ENCODE measurements around a stretch of chr11.

DNA sequence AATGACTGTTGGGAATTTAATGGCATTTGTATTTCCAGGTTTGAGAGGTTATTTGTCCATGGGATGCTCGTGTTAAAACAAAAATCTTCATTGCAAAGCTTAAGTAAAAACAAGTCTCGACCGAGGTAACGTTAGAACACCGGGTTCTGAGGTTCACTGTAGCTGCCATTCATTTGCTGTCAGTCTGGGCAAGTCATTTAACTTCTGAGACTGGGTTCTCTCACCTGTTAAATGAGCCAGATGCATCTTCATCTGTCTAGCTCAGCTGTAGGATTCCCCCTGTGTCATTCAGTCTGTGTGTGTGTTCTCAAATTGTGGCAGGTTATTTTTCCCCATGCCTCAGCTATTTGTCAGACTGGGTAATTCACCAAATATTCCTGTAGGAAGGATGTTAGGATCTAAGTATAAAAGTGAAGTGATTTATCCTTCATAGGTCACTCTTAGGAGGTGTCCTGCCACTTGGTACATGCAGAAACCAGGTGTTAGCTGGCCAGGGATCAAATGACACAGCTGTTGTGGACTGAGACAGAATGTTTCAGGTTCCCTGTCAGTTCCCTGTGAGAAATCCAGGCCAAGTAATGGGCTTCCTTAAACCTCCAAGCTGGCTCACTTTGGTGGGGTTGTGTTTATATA, 905 bp downstream of the EI24 start:
- RRBS, result no CpG with 5 or more reads among the region's 5 CpGs
CAGE:
- cytosol, long polyA plus RNA, result no peak
- long polyA plus RNA, result no peak
- nucleus, long polyA plus RNA, result no peak

DNA sequence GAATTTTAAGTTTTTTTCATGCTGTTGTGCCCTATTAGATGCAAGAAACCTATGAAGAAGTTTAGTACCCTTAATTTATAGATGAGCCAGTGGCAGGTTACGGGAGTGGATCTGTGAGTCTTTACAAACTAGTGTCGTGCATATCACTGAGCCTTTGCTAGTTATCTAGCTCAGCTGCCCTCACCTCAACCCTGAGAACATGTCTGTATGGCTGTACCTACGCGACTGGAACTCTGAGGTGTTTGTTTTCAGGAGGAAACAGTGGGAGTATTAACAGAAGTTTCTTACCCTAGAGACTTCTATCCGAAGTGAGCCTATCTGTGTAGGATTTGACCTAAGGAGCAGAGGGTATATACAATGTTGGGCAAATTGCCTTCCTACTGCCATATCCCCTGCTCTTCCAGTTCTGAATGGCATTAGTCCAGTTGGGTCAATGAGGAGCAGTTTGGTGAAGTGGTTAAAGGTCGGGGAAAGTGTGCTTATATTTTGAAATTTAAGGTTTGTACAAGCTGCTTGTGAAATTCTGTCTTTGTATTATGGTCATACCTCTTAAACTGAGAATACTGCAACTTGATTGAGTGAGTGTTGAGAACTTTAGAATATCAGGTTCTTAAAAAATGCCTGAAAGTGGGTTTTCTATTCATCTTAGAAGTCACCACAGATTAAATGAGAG, 1.6 kb downstream of the EI24 start:
- RRBS, result no CpG with 5 or more reads among the region's 6 CpGs
CAGE:
- cytosol, long polyA plus RNA, result no peak
- long polyA plus RNA, result no peak
- nucleus, long polyA plus RNA, result no peak

DNA sequence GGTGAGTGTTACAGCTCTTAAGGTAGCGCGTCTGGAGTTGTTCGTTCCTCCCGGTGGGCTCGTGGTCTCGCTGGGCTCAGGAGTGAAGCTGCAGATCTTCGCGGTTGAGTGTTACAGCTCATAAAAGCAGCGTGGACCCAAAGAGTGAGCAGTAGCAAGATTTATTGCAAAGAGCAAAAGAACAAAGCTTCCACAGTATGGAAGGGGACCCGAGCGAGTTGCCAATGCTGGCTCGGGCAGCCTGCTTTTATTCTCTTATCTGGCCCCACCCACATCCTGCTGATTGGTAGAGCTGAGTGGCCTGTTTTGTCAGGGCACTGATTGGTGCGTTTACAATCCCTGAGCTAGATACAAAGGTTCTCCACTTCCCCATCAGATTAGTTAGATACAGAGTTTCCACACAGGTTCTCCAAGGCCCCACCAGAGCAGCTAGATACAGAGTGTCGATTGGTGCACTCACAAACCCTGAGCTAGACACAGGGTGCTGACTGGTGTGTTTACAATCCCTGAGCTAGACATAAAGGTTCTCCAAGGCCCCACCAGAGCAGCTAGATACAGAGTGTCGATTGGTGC, 23.4 kb upstream of the ACRV1 start:
- RRBS, result no CpG with 5 or more reads among the region's 15 CpGs
CAGE:
- cytosol, long polyA plus RNA, result no peak
- long polyA plus RNA, result no peak
- nucleus, long polyA plus RNA, result no peak

GRCh38 chr11:125901613-125902388, 1.2 kb downstream of the PUS3 start:
- RRBS, result no CpG with 5 or more reads among the region's 13 CpGs
CAGE:
- cytosol, long polyA plus RNA, result no peak
- long polyA plus RNA, result no peak
- nucleus, long polyA plus RNA, result no peak

DNA sequence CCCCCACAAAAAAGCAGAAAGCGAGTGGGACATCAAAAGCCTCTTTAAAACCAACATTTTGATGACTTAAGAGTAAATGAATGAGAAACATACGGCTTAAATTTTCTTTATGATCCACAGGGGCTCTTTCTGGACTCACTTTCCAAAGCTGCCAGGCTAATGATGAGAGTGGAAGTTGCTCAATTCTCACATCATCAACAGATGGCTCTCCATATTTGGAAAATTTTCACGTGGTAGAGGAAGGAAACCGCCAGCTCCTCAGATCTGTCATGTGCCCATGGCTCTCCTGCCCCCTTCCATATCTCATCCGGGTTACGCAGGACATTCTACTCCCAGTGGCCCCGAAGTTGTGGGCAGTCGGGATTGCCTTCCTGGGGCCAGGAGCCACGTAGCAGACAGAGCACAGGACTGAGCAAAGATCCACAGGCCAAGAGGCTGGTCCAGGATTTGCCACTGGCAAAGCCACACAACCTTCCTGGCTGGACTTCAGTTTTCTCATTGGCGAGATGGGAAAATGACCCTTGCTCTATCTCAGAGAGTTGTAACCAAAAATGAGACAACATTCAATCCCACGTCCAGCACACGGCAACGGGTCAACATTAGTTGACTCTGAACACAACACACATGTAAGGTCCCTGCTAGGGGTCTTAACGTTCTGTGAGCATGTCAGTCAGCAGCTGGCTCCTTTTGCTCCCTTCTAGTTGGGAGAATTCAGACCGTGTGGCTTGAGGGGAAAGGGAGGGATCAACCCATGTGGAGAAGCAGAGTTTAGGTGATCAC, 38.8 kb downstream of the RPUSD4 start:
- RRBS, result no CpG with 5 or more reads among the region's 15 CpGs
CAGE:
- cytosol, long polyA plus RNA, result no peak
- long polyA plus RNA, result no peak
- nucleus, long polyA plus RNA, result no peak

GRCh38 chr11:126265037-126266476, 3.1 kb downstream of the SRPRA start:
- RRBS, result no CpG with 5 or more reads among the region's 34 CpGs
CAGE:
- cytosol, long polyA plus RNA, result no peak
- long polyA plus RNA, result no peak
- nucleus, long polyA plus RNA, result no peak

DNA sequence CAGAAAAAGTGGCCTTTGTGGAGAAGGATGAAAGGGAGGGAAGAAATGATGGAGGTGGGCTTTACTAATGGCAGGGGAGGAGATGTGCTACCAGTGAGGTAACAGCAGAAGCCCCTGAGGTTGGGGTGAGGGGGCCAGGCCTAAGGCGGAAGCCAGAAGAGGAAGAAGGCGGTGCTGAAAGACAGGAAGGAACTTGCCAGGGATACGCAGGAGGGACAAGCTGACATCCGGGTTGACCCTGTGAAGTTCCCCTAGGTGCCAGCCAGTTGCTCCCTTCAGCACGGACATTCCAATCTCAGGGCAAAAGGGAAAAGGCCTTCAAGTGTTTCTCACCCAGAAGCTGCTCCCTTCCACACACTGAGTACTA, 2.3 kb upstream of the TIRAP start:
- RRBS, result no CpG with 5 or more reads among the region's 5 CpGs
CAGE:
- cytosol, long polyA plus RNA, result no peak
- long polyA plus RNA, result no peak
- nucleus, long polyA plus RNA, result no peak

DNA sequence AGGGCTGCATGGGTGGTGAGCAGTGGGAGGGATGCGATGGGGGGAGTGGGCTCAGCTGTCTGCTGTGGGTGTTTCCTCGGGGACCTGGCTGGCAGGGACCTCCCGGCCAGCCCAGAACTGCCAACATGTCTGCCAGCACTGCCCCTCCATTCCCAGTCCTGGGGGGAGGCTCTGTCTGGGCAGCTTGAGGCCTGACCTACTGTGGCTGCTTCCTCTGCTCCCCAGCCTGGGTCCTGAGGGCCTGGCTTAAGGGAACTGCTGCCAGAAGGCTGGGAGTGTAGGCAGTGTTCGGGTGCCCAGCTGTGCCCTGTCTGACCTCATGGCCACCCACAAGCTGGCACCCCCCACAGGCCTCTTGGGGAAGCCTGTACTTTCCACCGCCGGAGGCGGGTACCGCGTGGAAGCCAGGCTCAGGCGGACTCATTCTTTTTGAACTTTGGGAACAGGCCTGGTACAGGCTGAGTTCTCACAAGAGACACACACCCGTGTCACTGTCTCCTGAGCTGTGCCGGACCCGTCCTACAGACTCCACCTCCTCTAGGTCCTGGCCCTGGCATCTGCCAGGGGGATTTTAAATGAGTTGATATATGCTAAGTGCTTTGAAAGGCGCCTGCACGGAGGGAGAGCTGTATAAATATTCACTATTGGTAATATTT, 1.0 kb downstream of the ST3GAL4 start:
- RRBS, result no CpG with 5 or more reads among the region's 15 CpGs
CAGE:
- cytosol, long polyA plus RNA, result no peak
- long polyA plus RNA, result no peak
- nucleus, long polyA plus RNA, result no peak

DNA sequence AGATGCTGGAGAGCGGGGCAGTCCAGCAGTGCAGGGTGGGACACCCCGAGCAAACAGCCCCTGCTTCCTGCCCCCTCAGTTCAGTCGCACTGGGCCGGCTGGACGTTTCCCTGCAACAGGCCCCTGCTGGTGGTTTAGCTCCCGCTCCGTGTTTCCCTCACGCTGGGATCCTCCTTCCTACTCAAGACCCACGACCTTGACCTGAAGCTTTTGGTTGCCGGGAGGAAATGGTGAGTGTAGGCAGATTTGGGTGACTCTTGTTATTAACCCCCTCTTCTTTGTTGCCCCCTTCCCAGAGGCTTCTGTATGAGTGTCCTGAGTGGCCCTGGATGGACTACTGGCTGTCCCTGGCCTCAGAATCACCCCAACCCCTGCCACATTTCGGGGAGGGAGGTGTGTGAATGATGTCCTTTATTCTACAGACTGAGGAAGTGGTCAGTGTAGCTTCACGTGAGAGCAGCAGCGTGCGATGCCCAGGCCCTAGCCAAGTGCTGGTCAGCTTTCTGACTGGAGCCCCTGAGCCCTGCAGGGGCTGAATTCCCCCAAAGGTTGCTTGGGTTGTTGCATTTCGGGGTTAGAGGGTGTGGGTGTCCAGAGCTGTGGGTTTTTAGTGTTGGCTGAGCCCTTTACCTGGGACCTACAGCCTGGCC, 2.8 kb downstream of the ST3GAL4 start:
- RRBS, result no CpG with 5 or more reads among the region's 15 CpGs
CAGE:
- cytosol, long polyA plus RNA, result no peak
- long polyA plus RNA, result no peak
- nucleus, long polyA plus RNA, result no peak

GRCh38 chr11:126365888-126366839, 10.7 kb downstream of the ST3GAL4 start:
- RRBS, result no CpG with 5 or more reads among the region's 23 CpGs
CAGE:
- cytosol, long polyA plus RNA, result no peak
- long polyA plus RNA, result no peak
- nucleus, long polyA plus RNA, result no peak

- RRBS, result no CpG with 5 or more reads among the region's 5 CpGs
CAGE:
- cytosol, long polyA plus RNA, result no peak
- long polyA plus RNA, result no peak
- nucleus, long polyA plus RNA, result no peak
Measured at GRCh38 chr11:126382625-126383141, 27.2 kb downstream of the ST3GAL4 start.

DNA sequence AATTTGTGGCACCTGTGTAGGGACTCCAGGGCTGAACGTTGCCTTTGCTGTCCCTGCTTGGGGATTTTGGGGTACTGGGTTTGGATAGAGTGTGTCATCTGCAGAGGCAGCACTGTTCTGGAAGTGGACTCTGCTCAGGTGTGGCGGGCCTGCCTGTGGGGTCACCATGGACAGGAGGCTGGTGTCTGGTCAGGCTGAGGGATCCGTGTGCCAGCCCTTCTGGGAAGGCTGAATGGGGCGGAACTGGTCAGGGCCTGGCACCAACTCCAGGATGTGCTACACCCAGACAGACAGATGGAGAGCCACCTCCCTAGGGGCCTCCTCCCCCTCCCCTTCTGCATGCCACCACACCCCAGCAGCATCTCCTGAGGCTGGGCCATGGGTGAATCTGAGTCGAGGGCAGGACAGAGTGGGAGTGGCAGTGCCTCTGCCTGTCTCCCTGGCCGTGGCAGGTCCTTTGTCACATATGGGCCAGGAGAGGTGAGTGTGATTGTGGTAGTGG, 28.9 kb downstream of the ST3GAL4 start:
- RRBS, result no CpG with 5 or more reads among the region's 6 CpGs
CAGE:
- cytosol, long polyA plus RNA, result no peak
- long polyA plus RNA, result no peak
- nucleus, long polyA plus RNA, result no peak

- RRBS, result no CpG with 5 or more reads among the region's 16 CpGs
CAGE:
- cytosol, long polyA plus RNA, result no peak
- long polyA plus RNA, result no peak
- nucleus, long polyA plus RNA, result no peak
Measured at GRCh38 chr11:126431496-126432126, 76.1 kb downstream of the ST3GAL4 start.

- RRBS, result no CpG with 5 or more reads among the region's 7 CpGs
CAGE:
- cytosol, long polyA plus RNA, result no peak
- long polyA plus RNA, result no peak
- nucleus, long polyA plus RNA, result no peak
Measured at GRCh38 chr11:126963424-126964091, 37.0 kb downstream of the KIRREL3 start.

DNA sequence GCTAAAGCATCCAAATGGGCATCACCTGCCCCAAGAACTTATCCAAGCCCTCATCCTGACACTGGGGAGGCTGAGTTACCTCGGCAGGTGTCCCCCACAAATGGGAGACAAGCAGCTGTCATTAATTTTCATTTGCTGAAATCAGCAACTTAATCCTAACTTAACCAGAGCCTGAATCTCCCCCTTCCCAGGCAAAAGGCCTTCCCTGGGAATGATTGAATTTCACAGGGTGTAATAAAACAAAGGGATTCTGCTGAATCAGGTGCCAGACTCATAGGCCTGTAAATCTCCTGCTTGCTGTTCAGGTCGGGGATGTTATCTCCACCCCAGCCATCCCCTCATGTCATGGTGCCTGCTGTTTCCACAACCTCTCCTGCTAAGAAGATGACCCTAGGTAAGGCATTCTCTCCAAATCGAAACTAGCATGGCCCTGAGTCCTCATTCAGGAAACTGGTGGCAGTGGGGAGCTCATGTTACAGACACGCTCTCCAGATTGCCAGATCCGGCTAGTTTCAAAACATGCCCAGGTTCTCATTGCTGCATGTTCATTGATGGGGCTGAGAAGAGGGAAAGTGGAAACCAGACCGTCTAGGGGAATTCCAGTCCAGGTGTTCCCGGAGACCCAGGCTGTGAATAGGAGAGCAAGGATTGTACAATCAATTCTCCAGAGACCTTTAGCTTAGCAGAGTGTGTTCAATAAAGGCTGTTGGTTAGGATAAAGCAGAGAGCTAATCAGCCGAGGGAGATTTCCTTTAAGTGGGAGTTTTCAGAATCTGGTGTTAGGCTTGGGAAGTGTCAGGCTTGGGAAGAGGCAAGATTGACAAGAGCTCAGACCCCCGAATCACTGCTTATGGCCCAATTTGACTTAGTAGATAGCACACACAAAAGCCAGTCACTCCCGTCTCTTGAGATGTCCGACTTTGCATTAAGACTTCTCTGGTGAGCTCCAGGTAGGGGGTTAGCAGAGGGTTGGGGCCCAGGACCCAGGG, 105.6 kb upstream of the KIRREL3 start:
- RRBS, result 23% methylated on average over 3 of the region's 11 CpGs
CAGE:
- cytosol, long polyA plus RNA, result no peak
- long polyA plus RNA, result no peak
- nucleus, long polyA plus RNA, result no peak

GRCh38 chr11:128300644-128301336, 286.6 kb downstream of the ETS1 start:
- RRBS, result no CpG with 5 or more reads among the region's 3 CpGs
CAGE:
- cytosol, long polyA plus RNA, result no peak
- long polyA plus RNA, result no peak
- nucleus, long polyA plus RNA, result no peak

DNA sequence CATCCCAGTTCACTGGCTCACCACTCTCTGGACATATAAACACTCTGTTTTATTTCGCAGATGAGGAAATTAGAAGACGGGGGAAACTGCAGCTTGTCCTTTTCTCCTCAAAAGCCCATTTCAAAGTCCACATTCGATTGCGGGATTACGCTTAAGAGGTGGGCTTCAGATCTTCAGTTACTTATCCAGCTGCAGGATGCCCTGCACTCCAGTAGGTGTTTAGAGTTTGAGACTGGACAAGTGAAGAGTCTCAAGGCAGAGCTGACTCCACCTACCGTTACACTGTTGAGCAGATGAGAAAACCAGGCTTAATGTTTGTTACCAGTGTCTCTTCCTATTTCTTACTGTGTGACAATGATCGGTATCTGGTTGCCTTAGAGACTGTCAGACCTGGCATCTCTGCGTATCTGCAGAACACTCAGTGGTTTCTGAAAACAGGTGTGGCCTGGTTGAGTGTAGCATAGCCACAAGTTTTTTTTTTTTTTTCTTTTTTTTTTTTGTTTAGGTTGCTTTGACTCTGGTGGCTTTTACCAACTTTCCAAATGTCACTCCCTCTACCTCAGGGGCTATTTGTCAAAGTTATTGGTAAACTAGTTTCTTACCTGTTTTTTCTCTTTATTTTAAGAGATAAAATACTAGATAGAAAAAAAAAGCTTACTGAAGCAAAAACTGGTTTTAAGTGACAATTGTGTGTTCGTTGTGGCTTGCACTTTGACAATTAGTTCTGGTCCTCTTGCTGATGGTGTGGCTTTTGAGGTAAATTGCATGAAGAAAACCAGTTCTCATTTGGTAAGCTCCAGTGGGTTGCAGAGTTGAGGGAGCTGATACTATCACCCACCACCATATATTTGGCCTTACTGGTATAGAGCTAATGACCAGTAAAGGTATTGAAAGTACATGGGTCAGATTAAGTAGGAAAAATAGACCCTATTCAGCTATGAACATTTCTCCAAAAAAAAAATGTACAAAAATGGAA, 284.8 kb downstream of the ETS1 start:
- RRBS, result no CpG with 5 or more reads among the region's 9 CpGs
CAGE:
- cytosol, long polyA plus RNA, result no peak
- long polyA plus RNA, result no peak
- nucleus, long polyA plus RNA, result no peak

DNA sequence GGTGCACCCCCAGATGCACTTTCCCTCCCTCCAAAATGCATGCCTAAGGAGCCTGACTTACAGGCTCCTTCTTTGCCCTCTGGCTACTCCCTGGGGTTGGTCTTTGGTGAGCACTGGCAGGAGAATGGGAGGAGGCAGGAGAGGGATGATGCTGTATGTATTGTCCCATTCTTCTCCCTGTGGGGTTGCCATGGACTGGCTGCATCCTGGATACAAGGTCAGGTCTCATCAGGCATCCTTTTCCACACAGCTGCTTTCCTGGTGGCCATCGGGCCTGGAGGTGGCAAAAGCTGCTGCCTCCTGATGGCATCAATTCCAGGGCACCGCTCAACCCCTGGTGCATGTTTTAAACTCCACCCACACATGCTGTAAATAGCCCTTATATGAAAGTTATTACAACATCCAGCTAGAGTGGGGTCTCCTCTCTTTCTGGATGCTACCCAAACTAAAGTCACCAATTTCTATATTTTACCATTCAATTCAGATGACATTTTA, 257.1 kb downstream of the ETS1 start:
- RRBS, result no CpG with 5 or more reads among the region's 2 CpGs
CAGE:
- cytosol, long polyA plus RNA, result no peak
- long polyA plus RNA, result no peak
- nucleus, long polyA plus RNA, result no peak

- RRBS, result no CpG with 5 or more reads among the region's 2 CpGs
CAGE:
- cytosol, long polyA plus RNA, result no peak
- long polyA plus RNA, result no peak
- nucleus, long polyA plus RNA, result no peak
Measured at GRCh38 chr11:128474650-128475029, 112.7 kb downstream of the ETS1 start.

- RRBS, result no CpG with 5 or more reads among the region's 5 CpGs
CAGE:
- cytosol, long polyA plus RNA, result no peak
- long polyA plus RNA, result no peak
- nucleus, long polyA plus RNA, result no peak
Measured at GRCh38 chr11:128517510-128518290, 69.7 kb downstream of the ETS1 start.